GM23248 (cell line): ENCODE measurements around the gene ECRG4.

GRCh38 chr2:105927327-105927675 is 138.2 kb upstream of the ECRG4 start:
- RAMPAGE, long total RNA = no peak

GRCh38 chr2:106065429-106066148 is at the start of gene ECRG4:
Gene ECRG4 (plus strand): TSS chr2:106065688.
- RAMPAGE, long total RNA = no peak

- RAMPAGE, long total RNA = no peak
Observed at GRCh38 chr2:106094015-106094515, 28.6 kb downstream of the ECRG4 start.

- RAMPAGE, long total RNA = no peak
Observed at GRCh38 chr2:106094516-106095020, 29.1 kb downstream of the ECRG4 start.

- RAMPAGE, long total RNA = no peak
Observed at GRCh38 chr2:106113525-106113942, 48.0 kb downstream of the ECRG4 start.

DNA sequence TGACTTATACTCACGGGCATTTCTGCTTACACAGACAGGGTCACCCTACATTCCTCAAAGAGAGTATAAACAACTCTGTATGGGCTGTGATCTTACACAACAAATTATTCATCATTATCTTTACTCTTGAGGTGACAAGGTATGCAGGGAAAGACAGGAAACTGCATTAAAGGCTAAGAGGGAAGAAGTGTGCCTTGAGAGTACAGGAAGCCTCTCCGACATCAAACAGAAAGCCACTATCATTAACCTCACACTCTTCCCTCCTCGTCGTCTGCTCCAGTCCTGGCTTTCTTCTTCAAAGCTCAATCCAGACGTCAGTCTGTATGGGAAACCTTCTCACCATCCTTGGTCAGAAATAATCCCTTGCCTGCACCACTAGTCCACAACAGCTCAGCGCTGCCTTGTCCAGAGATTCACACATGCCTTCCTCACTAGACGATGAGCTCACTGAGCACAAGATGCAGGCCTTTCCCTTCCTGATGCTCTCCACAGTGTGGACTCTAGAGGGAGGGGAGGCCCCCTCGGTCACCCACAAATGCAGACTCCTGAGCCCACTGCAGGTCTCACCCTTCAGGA is 56.1 kb downstream of the UXS1 start:
- RAMPAGE, long total RNA = no peak

DNA sequence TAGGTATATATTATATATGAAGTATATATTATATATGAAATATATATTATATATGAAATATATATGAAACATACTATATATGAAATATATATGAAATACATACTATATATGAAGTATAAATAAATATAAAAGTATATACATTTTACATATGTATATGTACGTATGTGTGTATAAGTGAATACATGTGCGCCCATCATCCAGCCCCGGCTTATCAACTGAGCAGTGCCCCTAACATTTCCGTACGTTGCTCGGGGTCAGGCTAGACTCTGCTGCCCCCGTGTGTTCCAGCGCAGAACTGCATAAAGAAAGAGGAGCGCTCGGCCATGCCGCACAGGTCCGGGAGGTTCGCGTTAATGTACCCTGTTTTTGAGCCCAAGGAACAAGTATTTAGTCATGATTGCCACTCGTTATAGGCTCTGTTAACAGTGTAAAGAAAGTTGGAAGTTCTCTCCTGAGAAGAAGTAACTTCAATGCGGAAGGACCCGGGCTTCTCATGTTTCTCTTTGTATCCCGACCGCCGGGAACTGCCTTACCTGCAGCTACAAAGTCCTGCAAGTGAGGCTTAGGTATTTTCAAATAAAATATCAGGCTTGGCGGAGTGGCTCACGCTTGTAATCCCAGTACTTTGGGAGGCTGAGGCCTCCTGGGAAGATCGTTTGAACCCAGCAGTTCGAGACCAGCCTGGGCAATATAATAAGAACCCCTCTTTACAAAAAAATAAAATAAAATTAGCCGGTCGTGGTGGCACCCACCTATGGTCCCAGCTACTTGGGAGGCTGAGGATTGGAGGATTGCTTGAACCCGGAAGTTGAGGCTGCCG is 55.7 kb downstream of the CD8B2 start:
- RAMPAGE, long total RNA = no peak

GRCh38 chr2:108485276-108485499 is 36.2 kb downstream of the GCC2 start:
- RAMPAGE, long total RNA = no peak

- RAMPAGE, long total RNA = no peak
Observed at GRCh38 chr2:108623579-108624271, 89.5 kb downstream of the LIMS1 start.

- RAMPAGE, long total RNA = no peak
Observed at GRCh38 chr2:108636735-108636968, 82.6 kb upstream of the RANBP2 start.

- RAMPAGE, long total RNA = no peak
Observed at GRCh38 chr2:108652606-108653105, 66.6 kb upstream of the RANBP2 start.

DNA sequence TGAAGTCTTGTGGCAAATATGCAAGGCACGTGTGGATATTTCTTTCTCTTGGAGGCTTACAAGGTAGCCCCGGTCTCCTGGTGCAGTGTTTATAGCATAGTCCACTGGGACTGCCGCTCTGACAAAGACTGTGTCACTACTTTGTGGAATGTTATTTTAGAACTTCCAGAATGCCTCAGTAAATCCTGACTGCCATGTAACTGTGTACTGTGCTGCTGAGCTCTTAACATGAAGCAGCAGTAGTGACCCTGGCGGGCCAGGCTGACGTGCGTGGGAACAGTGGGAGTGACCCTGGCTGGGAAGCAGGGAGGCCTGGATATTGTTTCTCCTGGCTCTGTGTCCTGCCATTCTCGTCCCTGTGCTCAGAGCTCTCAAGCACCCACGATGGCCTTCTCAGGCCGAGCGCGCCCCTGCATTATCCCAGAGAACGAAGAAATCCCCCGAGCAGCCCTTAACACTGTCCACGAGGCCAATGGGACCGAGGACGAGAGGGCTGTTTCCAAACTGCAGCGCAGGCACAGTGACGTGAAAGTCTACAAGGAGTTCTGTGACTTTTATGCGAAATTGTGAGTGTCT is 64.5 kb upstream of the RANBP2 start:
- RAMPAGE, long total RNA = no peak

GRCh38 chr2:108957978-108958243 is 31.1 kb downstream of the EDAR start:
- RAMPAGE, long total RNA = no peak

DNA sequence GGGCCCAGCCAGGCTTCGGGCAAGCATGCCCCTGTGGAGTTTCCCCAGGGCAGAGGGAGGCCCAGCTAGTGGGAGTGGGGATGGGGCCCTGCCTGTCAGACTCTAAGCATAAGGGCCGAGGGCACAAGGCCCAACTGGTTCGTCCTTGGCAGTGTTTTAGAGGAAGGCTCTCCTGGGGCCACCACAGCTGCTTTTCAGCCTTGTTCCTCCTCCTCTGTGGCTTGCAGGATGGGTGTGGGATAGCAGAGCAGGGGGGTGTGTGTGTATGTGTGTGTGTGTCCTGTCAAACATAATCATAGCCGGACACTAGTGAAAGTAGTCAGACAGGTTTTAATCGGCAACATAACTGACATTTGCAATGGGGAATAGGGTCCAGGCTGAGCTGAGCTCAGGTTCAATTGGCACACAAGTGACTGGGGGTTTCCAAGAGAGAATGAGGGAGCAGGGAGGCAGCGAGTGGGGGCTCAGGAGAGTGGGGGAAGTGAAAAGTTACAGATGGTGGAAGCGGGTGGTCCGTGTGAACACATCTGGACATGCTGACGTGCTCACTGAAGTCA is 114.2 kb downstream of the SEPTIN10 start:
- RAMPAGE, long total RNA = no peak

GRCh38 chr2:109555833-109556359 is 57.9 kb downstream of the SEPTIN10 start:
- RAMPAGE, long total RNA = no peak

DNA sequence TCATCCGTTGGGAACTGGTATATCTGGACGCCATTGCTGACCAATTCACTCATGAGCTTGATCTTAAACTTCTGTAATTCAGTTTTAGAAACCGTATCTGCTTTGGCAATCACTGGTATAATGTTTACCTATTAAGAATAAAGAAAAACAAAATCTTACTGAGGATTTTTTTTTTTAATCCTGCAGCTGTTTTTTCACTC is 46.0 kb downstream of the SEPTIN10 start:
- RAMPAGE, long total RNA = no peak

GRCh38 chr2:109644134-109644504 is 30.0 kb downstream of the SOWAHC start:
- RAMPAGE, long total RNA = no peak

DNA sequence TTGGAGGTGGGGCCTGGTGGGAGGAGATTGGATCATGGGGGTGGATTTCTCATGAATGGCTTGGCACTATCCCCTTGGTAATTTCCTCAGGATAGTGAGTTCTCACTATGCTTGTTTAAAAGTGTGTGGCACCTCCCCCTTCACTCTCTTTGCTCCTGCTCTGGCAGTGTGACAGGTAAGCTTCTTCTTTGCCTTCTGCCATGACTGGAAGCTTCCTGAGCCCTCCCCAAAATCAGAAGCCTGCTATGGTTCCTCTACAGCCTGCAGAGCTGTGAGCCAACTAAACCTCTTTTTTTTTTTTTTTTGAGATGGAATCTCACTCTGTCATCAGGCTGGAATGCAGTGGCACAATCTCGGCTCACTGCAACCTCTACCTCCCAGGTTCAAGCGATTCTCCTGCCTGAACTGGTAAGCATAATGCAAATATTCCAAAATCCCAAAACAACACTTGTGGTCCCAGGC is 80.0 kb downstream of the SOWAHC start:
- RAMPAGE, long total RNA = no peak

DNA sequence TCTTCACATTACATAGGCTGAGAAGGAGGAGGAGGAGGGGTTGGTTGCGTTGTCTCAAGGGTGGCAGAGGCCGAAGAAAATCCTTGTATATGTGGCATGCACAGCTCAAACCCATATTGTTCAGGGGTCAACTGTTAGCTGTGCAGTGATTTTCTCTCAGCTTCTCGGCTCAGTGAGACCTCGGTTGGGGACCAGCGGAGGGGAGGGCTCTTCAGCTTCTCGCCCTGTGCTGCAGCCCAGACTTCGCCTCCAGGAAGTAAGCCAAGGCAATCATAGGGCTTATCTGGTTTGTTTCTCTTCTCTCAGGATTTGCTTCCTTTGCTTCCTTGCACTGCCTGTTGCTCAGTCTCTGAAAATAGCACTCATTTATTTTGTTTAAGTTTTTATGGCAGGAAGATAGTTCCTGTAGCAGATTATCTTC is 85.5 kb downstream of the SOWAHC start:
- RAMPAGE, long total RNA = no peak

DNA sequence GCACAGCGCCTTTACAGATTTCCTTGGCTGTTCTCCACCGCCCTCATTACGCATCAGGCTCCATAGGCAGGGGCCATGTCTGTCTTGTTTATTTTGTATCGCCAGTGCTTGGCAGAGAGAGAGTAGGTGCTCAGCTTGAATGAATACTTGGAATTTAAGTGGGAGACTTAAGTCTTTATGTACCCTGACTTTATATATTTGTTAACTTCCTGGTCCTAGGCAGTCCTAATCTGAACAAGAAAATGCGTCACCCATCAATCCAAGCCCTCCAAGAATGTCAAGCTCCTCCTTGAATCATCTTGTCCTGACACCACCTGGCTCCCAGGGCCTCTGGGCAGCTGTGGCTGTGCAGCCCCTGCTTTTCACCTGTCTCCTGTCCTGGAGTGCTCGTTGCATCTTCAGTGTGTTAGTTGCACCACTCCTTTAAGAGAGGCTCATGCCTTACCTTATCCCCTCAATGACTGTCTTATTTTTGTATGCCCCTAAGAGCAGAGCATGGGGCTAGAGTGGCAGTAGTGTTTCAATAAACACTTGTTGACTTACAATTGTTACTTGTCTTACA is 11.2 kb downstream of the MALL start:
- RAMPAGE, long total RNA = no peak